SJSA1 (cell line): ENCODE results near the gene AKAP6.

DNA sequence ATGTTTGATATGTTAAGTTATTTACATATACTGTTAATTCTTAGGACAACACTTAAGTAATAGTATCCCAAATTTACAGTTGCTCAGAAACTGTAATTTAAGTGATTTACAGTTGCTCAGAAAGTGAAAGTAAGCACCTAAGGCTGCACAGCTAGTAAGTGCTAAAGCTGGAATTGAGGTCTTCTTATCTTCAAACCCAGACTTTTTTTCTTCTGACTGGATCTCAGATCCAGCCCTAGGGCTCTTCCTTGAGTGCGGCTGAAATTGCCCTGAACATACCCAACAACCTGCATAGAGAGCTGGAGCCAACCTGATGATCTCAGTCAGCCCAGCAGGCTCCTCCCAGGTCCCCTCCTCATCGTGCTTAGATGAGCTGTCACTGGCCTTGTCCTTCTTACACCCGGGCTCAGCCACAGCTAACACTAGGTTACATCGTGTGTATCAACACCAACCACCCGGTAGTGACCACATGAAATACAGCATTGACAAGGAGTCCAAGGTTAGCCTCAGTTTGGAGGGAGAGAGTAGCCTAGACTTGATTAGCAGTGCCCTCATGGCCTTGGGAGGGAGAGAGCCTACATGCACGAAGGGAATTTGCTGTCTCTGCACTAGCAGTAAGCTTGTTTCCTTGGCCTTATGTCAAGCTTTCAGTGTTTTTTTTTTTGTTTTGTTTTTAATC is 111.1 kb upstream of the ARHGAP5 start:
- RAMPAGE, long total RNA = no peak

GRCh38 chr14:32098543-32099222 is 21.6 kb downstream of the ARHGAP5 start:
- RAMPAGE, long total RNA = no peak

DNA sequence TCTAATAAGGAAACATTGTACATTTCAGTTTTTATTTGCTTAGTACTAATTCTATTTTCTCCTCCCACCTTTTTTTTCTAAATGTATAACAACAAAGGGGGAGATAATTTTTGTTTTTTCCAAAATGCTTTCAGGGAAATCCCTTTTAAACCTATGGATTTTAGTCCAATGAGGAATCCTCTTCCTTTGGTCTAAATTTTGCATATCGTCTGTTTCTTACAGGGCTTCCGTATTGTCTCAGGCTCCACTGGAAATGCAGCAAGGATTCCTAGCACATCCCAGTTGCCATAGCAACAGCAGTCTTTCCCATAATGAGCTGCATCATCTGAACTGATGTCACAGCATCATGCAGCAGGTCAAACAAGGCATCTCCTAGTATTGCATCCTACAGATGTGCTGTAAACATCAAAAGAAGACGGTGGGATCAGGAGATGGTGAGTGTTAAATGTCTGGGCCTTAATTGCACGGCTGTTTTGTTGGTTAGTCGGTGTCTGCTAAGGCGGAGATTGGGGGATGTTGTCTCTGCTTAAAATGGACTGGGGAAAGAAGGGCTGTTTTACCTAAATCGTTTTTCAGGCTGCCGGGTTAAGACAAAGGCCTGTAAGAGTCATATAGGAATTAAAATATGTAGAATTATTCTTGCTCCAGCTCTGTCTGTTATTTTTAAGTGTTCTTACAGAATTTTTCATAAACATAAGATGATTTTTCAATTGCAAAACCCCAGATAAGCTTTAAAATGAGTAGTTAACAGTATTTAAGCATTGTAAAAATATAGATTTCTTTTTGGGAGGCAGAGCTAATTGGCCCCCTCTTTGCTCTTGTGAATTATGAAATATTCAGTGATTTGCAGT is at the start of gene AKAP6:
Gene AKAP6, plus strand, starts transcription at position 324 of the 851 bp plus-strand sequence.
- RAMPAGE, long total RNA = no peak

DNA sequence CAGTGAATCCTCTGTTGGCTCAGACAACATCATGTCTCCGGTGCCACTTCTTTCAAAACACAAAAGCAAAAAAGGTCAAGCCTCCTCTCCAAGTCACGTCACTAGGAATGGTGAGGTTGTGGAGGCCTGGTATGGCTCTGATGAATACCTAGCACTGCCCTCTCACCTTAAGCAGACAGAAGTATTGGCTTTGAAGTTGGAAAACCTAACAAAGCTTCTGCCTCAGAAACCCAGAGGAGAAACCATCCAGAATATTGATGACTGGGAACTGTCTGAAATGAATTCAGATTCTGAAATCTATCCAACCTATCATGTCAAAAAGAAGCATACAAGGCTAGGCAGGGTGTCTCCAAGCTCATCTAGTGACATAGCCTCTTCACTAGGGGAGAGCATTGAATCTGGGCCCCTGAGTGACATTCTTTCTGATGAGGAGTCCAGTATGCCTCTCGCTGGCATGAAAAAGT is 217.3 kb downstream of the AKAP6 start:
- RAMPAGE, long total RNA = no peak

GRCh38 chr14:32937539-32937996 is 1.1 kb upstream of the NPAS3 start:
- RAMPAGE, long total RNA = no peak

GRCh38 chr14:33564601-33565347 is 386.1 kb downstream of the EGLN3 start:
- RAMPAGE, long total RNA = no peak

- RAMPAGE, long total RNA = no peak
These were observed 1.5 kb downstream of the EGLN3 start for GRCh38 chr14:33949199-33949935.

- RAMPAGE, long total RNA = no peak
These were observed 67.2 kb upstream of the EGLN3 start for GRCh38 chr14:34018056-34018499.

- RAMPAGE, long total RNA = no peak
These were observed 67.9 kb upstream of the EGLN3 start for GRCh38 chr14:34018562-34019305.

DNA sequence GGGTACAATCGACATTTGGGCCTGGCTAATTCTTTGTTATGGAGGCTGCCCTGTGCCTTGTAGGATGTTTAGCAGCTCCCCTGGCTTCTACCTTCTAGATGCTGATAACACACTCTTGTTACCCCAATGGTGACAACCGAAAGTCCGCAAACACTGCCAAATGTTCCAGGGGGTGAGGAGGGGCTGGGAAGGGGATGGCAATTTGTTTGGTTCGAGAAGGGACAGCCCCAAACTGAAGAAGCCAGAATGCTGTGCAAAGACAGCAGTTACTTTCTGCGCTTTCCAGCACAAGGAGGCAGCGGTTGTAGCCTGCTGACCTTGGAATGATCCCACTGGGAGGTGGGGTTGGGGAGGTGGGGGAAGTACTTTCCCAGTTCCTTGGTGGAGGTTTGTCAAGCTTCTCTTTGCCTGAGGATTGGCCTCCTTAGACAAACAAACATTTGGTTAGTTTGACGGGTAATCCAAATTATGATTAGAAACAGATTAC is 78.9 kb upstream of the EGLN3 start:
- RAMPAGE, long total RNA = no peak

DNA sequence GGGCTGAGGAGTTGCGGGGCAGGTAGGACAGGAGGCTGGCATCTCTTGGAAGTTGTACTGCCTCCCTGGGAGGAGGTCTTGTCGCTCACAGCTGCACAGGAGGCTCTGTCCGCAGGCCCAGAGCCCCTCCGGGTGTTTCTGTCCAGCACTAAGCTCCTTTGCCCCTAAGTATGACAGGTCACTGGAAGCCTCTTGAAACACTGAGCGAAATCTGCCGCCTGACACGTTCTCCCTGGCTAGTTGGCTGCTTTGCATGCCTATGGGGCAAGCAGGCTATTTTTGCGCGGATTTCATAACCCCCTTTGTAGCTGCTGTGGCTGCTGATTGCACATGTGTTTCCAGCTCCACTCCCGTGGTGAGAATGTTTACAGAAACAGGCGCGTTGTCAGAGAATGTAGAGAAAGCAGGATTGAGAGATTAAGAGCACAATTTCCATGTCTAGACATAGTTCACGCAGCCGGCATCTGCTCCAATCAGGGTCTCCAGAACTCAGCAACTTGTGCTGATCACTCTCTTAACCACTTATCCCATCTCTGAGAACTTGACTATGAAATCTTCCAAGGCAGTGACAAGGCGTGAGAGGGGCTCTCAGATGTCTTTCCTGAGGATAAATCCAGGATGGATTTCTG is 180.2 kb upstream of the EGLN3 start:
- RAMPAGE, long total RNA = no peak

DNA sequence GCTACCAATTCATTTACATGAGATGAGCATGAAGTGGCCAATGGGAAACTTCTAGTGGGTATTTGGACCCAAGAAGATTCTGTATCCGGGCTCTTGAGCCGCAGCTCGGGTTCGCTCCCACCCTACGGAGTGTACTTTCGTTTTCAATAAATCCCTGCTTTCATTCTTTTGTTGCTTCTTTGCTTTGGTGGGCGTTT is 129.1 kb downstream of the SPTSSA start:
- RAMPAGE, long total RNA = no peak

GRCh38 chr14:34434254-34434934 is 27.6 kb downstream of the SPTSSA start:
- RAMPAGE, long total RNA = no peak

- RAMPAGE, long total RNA = no peak
These were observed 858 bp downstream of the EAPP start for GRCh38 chr14:34538696-34538990.

GRCh38 chr14:34556019-34556507 is 16.6 kb upstream of the EAPP start:
- RAMPAGE, long total RNA = no peak

GRCh38 chr14:34700072-34700682 is 14.2 kb downstream of the CFL2 start:
- RAMPAGE, long total RNA = no peak

DNA sequence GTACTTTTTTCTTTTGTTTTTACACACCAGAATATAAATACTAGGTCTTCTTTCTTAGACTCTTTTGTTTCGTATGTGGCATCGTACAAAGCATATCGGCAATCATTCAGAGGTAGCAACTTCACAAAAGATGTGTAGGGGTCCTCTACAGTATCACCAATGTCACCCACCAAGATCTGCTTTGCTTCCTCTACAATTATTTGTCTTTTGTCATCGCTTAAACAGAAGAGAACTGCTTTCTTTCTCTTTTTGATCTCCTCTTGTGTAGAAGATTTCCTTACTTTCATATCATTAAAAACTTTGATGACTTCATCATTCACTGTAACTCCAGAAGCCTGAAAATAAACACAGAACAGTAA is 1.2 kb downstream of the CFL2 start:
- RAMPAGE, long total RNA = no peak

DNA sequence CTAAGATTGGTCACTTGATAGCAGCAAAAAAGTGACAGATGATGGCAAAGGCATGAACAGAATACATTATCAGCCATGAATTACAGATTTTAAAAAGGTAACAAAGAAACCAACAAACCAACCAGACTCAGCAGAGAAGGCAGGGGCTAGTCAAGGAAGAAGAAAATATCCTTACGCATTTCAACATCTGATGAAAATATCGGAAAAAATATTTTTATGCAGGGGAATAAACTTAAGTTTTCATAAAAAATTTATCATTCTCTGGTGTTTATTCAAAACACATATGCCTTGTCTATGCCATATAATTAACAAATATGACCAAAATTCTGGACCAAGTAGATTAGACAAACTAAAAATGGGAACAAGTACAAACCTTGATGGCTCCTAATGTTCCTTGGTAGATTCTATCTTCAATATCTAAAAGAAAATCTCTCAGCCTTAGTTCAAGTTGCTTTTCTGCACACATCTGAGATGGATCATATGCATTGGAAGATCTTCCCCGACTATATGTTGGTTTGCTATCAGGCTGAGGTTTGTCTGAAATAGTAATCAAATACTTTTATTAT is 59.6 kb upstream of the CFL2 start:
- RAMPAGE, long total RNA = no peak

DNA sequence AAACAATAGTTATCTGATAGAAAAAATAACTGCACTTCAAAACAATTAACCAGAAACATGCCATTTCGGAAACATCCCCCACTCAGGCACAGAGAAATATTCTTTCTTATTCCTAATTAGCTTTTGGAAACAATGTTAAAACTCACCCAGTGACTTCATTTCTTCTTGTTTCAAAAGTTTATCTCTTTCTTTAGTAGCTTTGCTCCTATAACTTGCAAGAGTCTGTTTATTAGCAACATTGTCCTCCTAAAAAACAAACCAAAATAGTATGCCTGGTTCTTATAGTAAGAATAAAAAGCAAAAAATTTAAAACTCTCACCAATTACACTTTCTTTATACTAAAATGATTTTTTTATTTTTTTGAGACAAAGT is 74.2 kb downstream of the BAZ1A start:
- RAMPAGE, long total RNA = no peak

- RAMPAGE, long total RNA = start-site peak on the minus strand at chr14:34982506-34982561, 11 and 10 reads in 2 replicates
These were observed 716 bp upstream of the SRP54 start for GRCh38 chr14:34981740-34982811.